Camera-type eye (tissue), 1 donor: ENCODE measurements around a stretch of chr1.

- RAMPAGE, long total RNA: no peak
Observed at GRCh38 chr1:16249797-16250291, 12.9 kb upstream of the CPLANE2 start.

- RAMPAGE, long total RNA: no peak
Observed at GRCh38 chr1:16342566-16343031, 9.7 kb downstream of the FBXO42 start.

DNA sequence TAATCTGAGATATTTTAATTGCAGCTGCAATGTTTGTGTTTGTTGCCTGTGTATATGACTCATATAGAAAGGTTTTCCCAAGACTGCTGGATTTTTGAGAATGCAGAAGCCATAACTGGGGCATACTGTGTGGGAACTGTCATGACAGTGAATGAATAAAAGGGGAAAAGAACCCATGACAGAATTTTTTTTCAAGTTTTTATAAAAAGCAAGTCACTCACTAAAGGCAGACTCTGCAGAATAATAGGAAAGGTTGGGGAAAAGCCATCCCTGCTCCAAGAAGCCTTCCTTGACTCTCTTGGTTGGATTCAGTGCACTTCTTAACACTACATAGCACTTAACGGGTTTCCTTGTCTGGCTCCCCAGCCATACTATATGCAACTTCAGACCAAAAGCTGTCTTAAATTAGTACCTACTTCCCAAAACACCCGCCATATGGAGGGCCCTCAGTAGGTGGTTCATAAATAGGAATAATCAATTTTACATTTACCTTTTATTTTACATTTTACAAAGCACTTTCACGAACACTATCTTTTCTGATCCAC is 3.2 kb downstream of the FBXO42 start:
- RAMPAGE, long total RNA: no peak

DNA sequence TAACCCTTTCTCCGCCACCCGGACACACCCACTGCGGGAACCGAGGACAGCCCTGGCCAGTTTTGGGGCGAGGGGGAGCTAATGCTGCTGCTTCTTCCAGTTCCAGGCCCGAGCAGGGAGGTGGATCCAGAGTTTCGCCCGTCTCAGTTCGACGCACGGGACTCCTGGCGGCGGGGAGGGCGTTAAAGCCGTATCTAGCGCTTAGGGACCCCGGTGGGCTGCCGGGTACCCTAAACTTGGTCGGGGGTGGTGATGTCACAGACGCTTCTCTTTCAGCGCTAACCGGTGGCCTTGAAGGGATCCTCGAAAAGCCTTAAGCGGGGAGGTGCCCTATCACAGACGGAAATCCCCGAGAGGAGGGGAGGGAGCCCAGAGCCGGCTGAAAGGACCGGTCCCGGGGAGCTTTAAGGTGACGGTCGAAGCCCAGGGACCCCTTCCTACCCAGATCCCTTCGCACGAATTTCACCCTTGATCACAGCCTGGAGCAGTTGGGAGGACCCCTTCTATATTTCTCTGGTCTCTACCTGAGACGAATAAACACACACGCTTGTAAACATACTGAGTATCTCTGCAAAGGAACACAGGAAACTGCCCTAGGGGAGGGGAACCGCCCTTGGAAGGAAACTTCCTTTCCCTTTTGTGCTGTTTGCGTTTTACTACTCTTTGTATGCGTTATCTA is 505 bp downstream of the NECAP2 start:
- RAMPAGE, long total RNA: no peak

DNA sequence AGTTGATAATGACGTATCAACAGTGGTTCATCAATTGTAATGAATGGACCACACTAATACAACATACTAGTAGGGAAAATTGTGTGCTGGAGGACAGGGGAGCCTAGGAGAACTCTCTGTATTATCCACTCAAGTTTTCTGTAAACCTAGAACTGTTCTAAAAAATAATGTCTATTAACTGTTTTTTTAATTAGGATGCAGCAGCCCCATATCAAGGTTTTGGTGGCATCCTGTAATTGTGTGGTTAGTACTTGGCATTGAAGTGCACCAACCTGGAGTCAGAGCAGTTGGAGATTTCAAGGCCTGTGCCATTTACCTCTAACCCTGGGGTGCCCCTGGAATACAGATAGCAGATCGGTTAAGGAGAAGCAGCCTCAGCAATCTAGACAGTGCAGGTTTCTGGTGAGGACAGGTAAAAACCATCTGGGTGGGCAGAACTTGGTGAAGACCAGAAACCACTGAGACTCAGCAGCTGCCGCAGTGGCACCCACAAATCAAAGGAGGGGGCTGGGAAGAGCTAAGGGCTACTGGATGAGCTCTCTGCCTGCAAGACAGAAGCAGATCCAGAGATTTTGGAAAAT is 166.0 kb downstream of the NECAP2 start:
- RAMPAGE, long total RNA: no peak

- RAMPAGE, long total RNA: no peak
Observed at GRCh38 chr1:16617806-16618697, 177.5 kb downstream of the NECAP2 start.

DNA sequence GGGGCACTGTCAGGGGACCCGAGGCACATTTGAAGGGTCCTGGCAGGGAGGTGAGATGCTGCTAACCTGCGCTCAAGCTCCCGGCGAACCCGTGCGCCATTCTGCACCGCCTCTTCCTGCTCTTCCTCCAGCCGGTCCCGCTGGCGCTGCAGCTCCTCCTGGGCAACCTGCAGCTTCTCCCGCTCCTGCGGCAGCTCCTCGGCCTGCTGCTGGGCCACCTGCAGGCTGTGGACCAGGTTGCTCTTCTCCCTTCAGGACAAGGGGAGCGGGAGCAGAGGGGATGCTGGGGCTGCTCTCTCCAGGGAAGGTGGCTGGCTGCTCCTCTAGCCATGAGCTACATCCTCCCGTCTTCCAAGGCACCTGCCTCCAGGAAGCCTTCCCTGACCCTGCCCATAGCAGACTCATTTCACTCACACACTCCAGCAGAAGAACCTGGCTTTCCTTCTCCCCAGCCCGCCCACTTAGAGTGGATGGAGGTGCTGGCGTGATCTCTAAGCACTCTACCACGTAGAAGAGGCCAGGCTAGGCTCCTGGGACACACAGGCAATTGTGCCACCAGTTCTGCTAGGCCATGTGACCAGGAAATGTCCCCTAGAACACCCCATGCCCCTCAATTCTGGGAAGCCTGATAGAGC is 188.0 kb downstream of the NECAP2 start:
- RAMPAGE, long total RNA: no peak

DNA sequence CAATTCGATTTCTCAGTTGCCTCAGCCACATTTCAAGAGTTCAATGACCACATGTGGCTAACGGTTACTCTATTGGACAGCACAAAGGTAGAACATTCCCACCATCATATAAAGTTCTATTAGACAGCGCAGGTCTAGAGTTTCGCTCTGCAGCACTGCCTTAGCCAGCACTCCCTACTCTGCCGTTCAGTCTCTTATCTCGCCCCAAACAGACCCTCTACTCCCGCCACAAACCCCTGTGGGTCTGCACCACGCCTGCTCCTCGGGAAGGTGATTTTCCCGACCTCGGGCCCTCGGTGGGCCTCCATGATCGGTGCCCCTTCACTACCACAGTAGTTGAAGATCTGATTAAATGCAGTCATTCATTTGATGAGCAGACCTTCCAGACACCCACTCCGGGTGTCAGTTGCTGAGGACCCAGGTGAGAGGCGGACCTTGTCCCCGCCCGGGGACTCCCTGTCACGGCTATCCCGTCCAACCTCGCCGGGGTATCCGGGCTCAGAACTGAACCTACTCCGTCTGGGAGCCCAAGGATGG is 203.5 kb downstream of the NECAP2 start:
- RAMPAGE, long total RNA: no peak

GRCh38 chr1:16707067-16707753 is 214.5 kb upstream of the CROCC start:
- RAMPAGE, long total RNA: no peak

- RAMPAGE, long total RNA: start-site peak on the minus strand at chr1:16895620-16895627, 12 reads
Observed at GRCh38 chr1:16895154-16896472, 26.1 kb upstream of the CROCC start.

GRCh38 chr1:16913780-16914373 is 7.9 kb upstream of the CROCC start:
- RAMPAGE, long total RNA: no peak

DNA sequence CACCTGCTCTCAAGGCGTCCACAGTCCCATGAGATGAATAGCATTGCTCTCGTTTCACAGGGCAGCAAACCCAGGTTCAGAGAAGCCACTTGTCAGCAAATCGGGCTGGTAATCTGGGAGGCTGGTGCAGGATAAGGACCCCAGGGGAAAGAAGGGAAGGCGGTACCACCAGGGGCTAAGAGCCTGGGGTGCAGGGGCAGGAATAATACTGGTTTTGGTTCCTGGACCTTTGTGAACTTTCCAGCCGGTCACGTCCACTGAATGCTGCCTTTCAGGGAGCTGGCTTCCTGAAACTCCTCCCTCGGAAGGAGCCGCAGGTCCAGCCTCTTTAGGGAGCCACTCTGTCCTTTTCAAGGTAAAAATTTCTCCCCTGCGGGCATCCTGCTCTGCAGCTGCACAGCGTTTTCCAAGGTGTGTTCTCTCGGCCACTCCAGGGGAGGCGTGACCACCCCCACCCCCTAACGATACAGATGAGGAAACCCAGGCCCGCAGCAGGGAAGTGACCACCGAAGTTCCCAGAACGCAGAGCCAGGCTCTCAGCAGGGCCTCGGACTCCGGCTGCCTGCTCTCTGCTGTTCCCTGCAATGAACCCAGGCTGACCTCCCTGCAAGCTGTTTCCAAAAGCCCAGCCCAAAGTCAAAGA is 21.5 kb downstream of the PADI2 start:
- RAMPAGE, long total RNA: no peak

DNA sequence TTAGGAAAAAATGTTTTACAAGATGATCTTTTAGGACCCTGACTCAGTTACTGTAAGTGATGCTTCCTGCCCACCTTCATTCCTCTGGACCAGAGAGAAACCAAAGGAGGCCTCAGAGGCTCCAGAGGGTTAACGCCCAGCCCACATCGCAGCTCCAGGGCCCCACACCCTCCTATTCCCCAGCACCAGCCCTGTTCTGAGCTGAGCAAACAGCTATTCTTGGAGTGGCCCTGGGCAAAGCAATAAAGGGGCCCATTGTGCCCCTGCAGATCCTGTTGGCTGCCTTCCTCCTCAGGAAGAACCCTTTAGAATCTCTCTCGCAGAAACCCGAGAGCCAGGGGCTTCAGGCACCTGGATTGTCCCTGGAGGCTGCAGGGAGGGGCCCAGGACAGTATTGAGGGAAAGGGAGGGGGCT is 9.4 kb downstream of the PADI2 start:
- RAMPAGE, long total RNA: no peak

DNA sequence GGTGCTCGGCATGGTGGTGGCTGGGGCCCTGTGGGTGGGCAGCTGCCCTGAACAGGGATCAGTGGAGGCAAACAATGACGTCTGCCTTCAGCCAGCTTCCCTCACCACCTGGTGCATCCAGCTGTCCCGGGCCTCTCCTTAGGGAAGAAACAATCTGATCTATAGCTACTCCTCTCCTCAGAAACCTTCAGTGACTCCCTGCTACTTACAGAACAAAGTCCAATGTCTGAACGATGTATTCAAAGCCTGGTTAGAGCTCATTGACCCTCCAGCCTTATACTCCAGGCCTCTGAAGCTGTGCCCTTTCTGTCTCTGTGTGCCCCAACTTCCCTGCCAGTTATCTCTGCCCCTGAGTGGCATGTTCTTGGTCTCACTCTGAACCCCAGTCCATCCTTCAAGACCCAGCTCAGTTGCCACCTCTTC is 6.6 kb downstream of the PADI2 start:
- RAMPAGE, long total RNA: no peak

GRCh38 chr1:17113166-17113602 is 6.1 kb downstream of the PADI2 start:
- RAMPAGE, long total RNA: no peak

DNA sequence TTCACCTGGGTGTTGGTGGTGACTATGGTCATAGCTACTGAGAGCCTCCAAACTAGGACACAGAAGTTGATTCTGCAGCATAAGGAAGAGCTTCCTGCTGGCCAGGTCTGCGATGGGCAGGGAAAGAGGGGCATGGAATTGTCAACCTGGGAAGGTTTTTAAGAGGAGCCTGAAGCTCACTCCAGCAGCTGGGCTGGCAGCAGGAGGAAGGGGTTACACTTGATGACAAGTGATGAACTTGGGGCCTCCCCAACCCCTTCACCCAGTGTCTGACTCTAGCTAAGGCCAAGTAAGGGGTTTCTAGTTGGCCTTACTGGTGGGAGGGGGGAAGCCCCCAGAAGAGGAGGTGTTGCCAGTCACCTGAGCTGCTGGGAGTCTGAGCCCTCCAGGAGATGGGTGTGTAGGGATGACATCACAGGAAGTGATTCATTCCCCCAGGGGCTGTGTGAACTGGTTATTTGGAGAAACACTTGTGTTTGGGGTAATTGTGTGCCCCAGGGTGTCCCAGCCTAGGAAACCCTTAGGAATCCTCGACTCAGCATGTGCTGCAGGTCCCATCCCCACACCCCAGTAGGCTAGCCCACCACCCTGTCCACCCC is 3.0 kb downstream of the PADI1 start:
- RAMPAGE, long total RNA: no peak

DNA sequence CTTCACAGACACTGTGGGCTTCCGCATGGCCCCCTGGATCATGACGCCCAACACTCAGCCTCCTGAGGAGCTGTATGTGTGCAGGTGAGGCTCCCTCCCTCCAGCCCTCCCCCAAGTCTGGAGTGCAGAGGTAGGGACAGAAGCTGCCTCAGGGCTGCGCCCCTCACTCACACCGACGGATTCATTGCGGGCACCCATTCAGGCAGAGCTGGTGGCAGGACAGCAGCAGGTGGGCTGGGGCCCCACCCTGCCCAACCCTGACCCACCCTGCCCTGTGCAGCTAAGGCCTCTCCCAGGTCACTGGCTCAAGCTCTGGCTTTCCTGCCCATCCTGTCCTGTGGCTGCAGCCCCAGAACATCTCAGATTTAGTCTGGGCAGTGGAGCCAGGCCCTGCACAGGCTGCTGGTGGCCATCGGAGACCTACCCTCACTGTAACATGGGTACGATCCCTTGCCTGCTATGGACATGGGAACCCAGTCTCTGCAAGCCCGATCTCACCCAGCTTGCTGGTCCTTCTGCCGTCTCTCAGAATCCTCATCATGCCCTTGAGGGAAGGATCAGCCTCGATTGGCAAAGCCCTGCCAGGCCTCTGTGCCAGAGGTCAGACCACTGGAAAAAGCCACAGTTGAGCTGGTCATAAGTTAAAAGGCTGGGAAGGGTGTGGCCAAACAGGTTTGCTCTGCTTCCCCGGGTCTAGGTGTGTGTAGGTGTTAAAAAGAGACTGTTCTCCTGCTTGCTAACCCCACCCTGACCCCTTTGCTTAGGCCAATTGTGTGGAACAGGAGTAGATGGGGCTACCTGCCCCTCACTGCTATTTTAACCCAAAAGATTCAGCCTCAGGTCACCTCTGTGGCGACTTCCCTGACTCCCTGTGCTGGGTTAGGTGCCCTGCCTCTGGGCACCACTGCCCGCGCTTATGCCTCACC is 19.7 kb upstream of the PADI3 start:
- RAMPAGE, long total RNA: no peak

DNA sequence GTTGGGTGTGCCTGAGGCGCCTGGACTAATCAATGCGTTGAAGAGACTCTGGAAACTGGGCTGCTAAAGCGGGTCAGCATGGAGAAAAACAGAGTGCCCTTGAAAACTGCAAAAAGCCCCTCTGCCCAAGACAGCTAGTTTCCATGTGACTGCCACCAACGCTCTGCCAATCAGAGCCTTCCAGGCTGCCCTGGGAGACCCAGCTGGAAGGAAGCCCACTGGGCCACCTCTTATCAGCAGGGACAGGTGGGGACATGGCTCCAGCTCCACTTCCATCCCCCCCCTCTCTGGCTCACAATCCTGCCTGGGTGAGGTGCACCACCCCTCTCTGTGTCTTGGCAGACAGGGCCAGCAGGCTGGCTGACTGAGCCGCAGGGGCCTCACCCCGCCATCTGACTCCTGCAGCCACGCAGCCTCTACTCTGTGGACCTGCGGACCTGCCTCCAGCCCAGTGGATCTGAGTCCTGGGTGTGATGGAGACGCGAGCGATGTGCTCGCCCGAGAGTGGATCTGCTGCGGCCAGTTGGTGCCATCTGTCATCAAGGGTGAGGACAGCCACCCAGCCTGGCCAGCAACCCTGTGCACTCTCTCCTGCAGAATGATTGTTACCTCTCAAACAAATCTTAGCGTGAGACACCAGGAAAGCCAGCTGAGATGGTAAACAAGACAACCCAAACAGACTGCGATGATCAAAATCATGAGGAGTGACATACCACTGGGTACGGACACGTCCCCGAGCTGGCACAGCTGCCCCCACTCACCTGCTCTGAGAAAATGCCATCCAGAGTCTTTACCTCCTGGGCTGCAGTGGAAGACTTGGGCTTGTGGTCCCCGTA is 30.0 kb downstream of the RCC2 start:
- RAMPAGE, long total RNA: no peak

- RAMPAGE, long total RNA: no peak
Observed at GRCh38 chr1:17411915-17412677, 27.4 kb downstream of the RCC2 start.

- RAMPAGE, long total RNA: no peak
Observed at GRCh38 chr1:17416296-17416995, 23.0 kb downstream of the RCC2 start.